ENCODE results near the genes NAALAD2 and CHORDC1.

GRCh38 chr11:86066887-86067992 lies 1.6 kb downstream of the PICALM start:
- PRO-cap = bidirectional peak, plus-strand start at chr11:86067526, minus-strand start at chr11:86067429; unidirectional peak, plus-strand start at chr11:86067814
- RAMPAGE, long total RNA, 4 experiments = no peak in any of the 4 experiments

GRCh38 chr11:86193321-86193977 lies 51.1 kb upstream of the EED start:
- PRO-cap = no peak
- RAMPAGE, long total RNA, 4 experiments = no peak in any of the 4 experiments

- PRO-cap = no peak
- RAMPAGE, long total RNA, 4 experiments = no peak in any of the 4 experiments
Observed at GRCh38 chr11:86245742-86246273, 1.3 kb downstream of the EED start.

- PRO-cap = no peak
- RAMPAGE, long total RNA, 4 experiments = no peak in any of the 4 experiments
Observed at GRCh38 chr11:86261099-86261581, 16.6 kb downstream of the EED start.

- PRO-cap = no peak
- RAMPAGE, long total RNA, 4 experiments = no peak in any of the 4 experiments
Observed at GRCh38 chr11:86394856-86395572, 20.3 kb downstream of the CCDC81 start.

- PRO-cap = no peak
- RAMPAGE, long total RNA, 4 experiments = no peak in any of the 4 experiments
Observed at GRCh38 chr11:86567323-86567732, 192.6 kb downstream of the CCDC81 start.

- PRO-cap = no peak
- RAMPAGE, long total RNA, 4 experiments = no peak in any of the 4 experiments
Observed at GRCh38 chr11:86812077-86812316, 11.7 kb downstream of the PRSS23 start.

- PRO-cap = no peak
- RAMPAGE, long total RNA, 4 experiments = no peak in any of the 4 experiments
Observed at GRCh38 chr11:86979039-86979521, 23.9 kb upstream of the FZD4 start.

DNA sequence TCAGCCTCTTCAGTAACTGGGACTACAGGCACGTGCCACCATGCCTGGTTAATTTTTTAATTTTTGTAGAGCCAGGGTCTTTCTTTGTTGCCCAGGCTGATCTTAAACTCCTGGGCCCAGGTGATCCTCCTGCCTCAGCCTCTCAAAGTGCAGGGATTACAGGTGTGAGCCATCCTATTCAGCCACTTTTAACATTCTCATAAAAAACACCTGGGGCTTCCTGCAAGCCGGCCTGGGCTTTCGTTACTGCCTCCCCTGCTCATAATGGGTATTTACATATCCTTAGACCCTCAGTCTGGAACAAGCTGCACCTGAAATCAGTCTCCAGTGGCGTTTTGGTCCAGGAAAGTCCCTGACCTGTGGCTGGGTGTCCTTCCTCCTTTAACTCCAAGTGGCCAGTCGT lies 320.7 kb downstream of the TMEM135 start:
- PRO-cap = no peak
- RAMPAGE, long total RNA, 4 experiments = no peak in any of the 4 experiments

DNA sequence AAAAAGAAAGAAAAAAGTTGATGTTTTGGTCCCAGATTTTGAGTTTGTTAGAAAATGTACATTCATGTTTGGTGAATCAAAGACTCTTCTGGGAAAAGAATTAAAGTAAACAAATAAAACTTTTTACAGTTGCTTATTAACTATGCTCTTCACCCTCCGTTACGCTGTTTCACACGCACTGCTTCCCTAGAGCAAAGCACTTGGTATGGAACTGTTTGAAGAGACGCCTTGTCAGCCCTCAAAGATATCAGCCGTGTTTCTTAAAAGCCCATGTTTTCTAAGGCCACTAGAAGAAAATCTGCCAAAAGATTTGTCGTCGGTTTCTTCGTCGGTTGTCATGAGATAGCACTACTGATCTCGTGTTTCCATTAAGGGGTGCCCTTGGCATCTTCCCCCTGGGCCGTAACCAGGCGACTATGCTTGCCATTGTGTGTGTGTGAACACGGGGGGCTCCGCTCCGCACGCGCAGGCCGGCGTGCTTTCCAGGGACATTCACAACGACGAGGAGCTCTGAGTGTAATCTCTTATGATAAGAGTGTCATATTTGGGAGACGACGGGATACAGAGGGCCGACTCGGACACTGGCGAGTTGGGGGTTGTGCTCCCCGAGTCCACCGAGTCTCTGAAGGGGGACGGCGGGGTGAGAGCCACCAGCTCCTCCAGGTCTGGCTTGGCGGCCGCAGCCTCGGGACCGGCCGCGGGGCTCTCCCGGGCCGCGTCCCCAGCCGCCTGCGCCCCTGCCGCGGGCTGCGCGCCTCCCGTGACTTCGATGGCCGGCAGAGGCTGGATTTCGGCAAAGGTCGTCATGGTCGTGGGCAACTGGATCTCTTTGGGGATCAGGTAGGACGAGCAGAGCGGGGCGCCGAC lies 170.8 kb upstream of the CTSC start:
- PRO-cap = no peak
- RAMPAGE, long total RNA, 4 experiments = no peak in any of the 4 experiments

DNA sequence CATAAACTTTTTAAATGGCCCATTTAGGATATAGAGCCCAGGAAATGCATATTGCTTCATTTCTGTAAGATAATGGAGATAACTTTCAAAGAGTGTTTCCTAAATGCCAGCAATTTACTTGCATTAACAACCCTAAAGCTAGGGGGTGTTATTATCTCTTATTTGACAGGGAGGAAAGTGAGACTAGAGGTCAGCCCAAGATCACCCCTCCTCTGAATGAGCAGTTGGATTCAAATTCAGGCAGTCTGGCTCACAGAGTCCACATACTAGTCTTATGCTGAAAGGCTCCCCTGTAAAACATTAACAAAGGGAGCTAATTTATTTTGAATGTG lies 49.9 kb upstream of the TRIM77 start:
- PRO-cap = no peak
- RAMPAGE, long total RNA, 4 experiments = no peak in any of the 4 experiments

GRCh38 chr11:90134179-90135479 lies at the start of gene NAALAD2:
TSS of gene NAALAD2 (plus strand) at chr11:90134663.
- PRO-cap = bidirectional peak, plus-strand start at chr11:90134699, minus-strand start at chr11:90134497
- RAMPAGE, long total RNA, 4 experiments = start-site peak on the plus strand in 4 of 4 experiments, at chr11:90134649-90134744 at its widest, 10 to 37 reads per replicate

DNA sequence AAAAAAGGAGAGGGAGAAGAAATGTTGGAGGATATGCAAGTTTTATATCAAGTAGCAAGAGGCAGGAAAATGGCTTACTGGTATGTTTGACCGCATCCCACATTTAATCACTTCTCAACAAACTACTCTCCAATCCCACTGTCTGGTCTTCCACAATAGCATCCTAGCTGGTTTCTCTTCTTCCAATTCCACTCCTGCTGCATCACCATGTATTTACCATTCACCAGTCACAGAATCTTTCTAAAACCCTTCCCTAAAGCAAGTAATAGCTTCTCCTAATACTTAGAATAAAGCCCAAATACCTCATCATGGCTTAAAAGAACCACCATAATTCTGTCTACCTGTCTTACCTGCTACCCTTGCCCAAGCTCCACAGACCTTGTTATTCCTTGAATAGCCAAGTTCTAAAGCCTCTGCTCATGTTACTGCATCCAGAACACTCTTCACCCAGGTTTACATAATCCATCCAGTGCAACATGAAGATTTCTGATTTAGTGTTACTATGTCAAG lies 13.2 kb downstream of the CHORDC1 start:
- PRO-cap = no peak
- RAMPAGE, long total RNA, 4 experiments = no peak in any of the 4 experiments

GRCh38 chr11:90222970-90223596 lies at the start of gene CHORDC1:
TSS of gene CHORDC1 (minus strand) at chr11:90223049.
- PRO-cap = bidirectional peak, plus-strand start at chr11:90223125, minus-strand start at chr11:90223049
- RAMPAGE, long total RNA, 4 experiments = start-site peak on the plus strand in 2 of 4 experiments, at chr11:90223117-90223144 at its widest, 5 to 9 reads per replicate; start-site peak on the minus strand in 4 of 4 experiments, at chr11:90223041-90223074 at its widest, 161 to 1,249 reads per replicate

- PRO-cap = bidirectional peak, plus-strand start at chr11:92226968, minus-strand start at chr11:92226798
- RAMPAGE, long total RNA, 4 experiments = no peak in any of the 4 experiments
Observed at GRCh38 chr11:92226619-92227790, 2.4 kb downstream of the FAT3 start.

GRCh38 chr11:93195639-93195978 lies 2.2 kb downstream of the SLC36A4 start:
- PRO-cap = no peak
- RAMPAGE, long total RNA, 4 experiments = no peak in any of the 4 experiments

- PRO-cap = no peak
- RAMPAGE, long total RNA, 4 experiments = no peak in any of the 4 experiments
Observed at GRCh38 chr11:93444346-93445197, 98.6 kb downstream of the SMCO4 start.

DNA sequence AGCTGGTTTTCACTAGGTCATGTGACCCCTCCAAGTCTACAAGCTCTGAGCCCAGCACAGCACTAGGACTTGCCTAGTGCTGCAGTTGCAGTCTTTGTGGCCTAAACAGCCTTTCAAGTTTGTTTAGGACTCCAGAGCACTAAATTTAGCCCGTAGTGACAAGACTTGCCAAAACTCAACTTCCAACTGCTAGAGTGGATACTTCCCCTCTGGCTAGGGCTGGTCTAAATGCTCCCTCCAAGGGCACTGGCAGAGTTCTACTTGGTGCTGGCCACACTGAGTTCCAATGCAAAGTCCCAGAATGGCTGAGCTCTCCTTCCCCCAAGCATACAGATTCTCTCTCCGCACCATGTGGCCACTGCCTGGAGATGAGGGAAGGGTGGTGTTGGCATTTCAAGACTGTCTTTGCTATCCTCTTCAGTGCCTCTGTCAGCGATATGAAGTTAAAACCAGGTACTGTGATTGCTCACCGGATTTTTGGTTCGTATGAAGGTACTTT lies 25.3 kb downstream of the TAF1D start:
- PRO-cap = no peak
- RAMPAGE, long total RNA, 4 experiments = no peak in any of the 4 experiments

DNA sequence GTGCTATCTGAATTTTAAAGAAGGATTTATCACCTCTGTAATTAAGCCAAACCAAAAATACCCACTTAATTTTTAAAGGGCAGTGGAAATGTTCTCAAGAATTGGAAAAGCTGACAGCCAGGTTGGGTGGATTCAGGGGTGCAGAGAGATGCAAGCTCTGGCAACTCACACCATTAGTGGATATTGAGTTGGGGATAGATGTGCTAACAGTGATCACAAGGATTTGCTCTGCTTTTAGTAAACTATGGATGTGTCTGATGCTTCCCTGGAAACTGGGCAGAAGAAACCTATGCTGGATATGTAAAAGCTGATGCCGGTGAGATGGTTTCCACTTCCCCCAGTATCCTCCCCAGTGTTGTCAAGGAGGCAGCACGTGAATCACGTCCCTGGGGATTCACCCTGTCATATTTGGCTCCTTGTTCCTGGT lies 33.0 kb downstream of the MED17 start:
- PRO-cap = no peak
- RAMPAGE, long total RNA, 4 experiments = no peak in any of the 4 experiments

DNA sequence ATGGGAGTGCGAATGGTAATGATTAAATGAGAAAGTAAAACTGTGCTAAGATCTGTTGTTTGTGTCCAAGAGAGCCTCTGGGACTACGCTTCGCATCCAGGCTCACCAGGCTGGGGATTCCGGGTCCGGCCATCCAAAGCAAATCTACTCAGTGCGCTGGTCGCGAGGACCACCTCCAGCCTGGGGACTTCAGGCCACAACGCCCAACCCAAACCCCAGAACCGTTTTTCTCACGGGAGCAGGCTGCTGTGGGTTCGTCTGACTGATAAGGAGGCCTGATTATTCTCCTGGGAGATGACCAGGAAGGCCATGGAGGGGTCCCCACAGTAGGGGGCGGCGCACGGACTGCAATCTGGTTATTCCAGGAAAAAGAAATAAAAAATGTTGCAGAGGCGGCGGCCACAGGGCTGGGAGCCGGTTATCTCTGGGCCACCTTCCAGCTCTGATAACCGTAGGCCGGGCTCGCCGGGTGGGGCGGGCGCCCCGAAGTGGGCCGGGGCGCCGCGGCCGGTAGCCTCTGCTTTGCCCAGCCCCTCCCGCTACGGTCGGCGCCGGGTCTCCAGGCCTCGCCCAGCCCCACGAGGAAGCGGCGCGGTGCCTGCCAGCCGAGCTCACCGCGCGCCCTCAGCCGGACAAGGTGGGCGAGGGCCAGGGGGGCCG lies 616 bp downstream of the VSTM5 start:
- PRO-cap = no peak
- RAMPAGE, long total RNA, 4 experiments = no peak in any of the 4 experiments